Pulmonary artery (tissue), 1 donor: ENCODE measurements around the genes LSAMP, NDUFB4 and POLQ.

- PRO-cap, result bidirectional peak, plus-strand start at chr3:115784880, minus-strand start at chr3:115784636
These were observed 161.4 kb downstream of the GAP43 start for GRCh38 chr3:115784813-115784975.

- PRO-cap, result no peak
These were observed at the start of gene LSAMP for GRCh38 chr3:116444794-116446076. TSS of gene LSAMP (minus strand) at chr3:116445487.

GRCh38 chr3:118600969-118601483 is 433.6 kb downstream of the IGSF11 start:
- PRO-cap, result no peak

DNA sequence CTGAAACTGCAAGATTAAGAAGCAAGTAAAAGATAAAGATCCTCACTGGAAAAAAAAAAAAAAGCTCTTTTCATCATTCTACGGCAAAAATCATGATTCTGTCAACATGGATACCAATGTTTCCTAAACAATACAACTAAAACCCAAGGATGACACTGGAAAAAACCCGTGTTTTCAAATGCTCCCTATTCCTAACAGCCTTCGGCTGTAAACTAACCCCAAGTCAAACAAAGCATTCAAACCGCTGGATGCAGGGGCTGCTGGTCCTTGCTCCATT is 632 bp downstream of the TMEM39A start:
- PRO-cap, result no peak

DNA sequence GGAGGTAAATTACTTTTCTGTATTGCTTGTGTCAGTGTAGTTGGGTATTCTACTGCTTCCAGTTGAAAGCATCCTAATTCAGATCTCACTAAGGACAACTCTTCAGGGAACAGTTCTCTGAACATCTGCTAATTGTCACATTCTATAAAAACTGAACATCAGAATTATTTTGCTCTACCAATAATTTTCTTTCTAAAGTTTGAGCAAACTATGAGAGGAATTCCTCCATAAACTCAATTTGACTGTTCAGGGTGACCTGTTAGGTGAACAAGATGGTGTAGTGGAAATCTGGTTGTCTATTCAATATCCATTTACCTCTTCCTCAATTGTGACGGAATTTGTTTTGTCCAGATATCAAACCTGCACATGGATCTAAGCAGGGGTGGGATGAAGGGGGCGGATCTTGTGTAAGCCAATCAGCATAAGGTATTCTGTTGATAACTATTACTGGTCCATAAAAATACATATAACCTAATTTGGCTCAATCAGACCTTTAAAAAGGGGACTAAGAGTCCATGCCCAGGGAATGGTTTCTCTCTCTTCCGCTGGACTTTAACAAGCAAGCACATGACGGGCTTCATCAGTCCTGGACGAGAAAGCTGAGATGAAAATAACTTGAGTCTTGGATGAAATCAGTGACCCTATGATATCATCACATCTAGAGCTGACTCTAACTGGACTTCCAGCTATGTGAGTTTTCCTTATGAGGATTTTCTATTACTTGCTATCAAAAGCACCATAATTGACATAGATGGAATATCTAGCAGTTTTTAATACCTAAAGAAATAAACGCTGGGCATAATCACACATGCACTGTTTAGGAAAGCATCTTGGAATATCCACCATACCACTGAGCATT is 5.6 kb upstream of the POPDC2 start:
- PRO-cap, result no peak

DNA sequence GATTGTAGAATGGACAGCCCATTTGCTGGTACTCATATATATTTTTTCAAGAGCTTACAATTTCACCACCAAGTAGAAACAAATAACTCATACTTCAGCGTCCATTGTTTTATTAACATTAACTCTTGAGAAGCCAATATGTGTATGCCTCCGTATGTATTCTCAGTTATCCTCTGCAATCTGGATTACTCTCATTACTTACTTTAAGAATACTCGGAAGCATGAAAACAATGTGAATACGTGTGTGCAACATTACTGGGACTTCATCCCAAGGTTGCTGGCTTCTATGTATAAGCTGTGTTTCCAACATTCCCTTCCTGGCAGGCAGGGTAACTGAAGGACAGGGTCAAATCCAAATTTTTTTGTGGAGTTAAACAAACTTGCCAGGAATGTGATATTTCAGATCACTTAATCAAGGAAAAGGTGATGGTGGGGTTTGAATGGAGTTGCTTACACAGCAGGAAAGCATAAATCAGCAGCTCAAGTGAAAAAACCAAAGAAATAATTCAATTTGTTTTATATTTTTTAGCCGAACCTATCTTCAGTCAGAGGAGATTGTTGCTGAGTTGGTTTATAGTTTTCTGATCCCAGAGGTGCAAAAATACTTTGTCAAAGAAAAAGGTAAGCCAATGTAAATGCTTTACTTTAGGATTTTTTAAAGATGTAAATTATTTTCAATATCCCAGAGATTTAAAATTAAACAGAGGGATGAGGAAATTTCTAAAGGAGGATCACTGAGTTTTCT is 34.4 kb upstream of the NR1I2 start:
- PRO-cap, result no peak

- PRO-cap, result no peak
These were observed 15.2 kb downstream of the FSTL1 start for GRCh38 chr3:120435540-120435978.

GRCh38 chr3:120595728-120597132 is at the start of gene NDUFB4:
TSS of gene NDUFB4 (plus strand) at chr3:120596336.
- PRO-cap, result bidirectional peak, plus-strand start at chr3:120596322, minus-strand start at chr3:120596160

DNA sequence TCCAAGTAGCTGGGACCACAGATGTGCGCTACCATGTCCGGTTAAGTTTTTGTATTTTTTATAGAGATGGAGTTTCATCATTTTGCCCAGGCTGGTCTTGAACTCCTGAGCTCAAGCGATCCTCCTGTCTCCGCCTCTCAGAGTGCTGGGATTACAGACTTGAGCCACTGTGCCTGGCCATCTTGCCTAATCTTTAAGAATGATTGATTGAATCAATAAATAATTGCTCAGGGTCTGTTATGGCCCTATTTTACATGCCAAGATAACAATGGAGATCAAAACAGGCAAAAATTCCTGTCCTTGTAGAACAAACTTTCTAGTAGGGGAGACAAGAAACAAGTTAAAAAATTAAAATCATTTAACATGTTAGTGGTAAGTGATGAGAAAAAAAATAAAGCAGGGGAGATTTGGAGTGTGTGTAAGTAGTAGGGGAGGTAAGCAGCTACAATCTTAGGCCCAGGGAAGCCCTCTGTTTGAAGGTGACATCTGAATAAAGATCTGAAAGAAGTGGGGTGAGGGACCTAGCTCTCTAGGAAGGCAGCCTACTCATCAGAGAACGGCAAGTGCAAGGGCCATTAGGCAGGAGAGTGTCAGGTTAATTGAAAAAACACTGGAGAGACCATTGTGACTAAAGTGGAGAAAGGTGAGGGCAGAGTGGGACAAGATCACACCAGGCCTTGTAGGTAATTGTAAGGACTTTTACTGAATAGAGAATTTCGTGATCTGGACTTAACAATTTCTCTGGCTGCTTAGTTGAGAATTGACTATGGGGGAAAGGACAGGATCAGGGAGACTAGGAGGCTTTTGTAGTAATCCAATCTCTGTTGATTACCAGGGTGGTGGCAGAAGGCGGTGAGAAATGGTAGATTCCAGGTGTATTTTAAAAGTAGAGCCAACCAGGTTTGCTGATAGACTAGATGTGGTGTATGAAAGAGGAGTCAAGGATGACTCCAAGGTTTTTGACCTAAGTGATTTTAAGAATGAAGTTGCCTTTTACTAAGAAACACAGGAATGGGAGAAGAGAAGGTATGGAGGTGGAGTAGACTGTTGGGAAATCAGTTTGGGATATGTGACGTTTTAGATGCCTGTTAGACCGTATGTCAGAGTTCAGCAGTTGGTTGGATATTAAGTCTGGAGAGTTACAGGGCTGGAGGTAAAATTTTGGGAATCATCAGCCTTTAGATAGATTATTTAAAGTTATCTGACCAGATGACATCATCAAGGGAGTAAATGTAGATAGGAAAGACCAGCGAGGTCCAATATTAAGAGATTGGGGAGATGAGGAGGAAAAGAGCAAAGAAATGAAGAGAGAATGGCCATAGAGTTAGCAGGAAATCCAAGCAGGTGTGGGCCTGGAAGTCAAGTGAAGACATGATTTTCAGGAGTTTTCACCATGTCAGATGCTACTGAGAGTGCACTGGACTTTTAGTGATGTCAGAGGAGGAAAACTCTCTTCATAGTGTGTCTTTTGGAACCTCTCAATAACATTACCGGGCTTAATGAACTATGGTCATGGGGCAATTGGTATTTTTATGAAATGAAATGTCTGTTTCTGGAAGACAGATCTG is 2.6 kb downstream of the NDUFB4 start:
- PRO-cap, result no peak

DNA sequence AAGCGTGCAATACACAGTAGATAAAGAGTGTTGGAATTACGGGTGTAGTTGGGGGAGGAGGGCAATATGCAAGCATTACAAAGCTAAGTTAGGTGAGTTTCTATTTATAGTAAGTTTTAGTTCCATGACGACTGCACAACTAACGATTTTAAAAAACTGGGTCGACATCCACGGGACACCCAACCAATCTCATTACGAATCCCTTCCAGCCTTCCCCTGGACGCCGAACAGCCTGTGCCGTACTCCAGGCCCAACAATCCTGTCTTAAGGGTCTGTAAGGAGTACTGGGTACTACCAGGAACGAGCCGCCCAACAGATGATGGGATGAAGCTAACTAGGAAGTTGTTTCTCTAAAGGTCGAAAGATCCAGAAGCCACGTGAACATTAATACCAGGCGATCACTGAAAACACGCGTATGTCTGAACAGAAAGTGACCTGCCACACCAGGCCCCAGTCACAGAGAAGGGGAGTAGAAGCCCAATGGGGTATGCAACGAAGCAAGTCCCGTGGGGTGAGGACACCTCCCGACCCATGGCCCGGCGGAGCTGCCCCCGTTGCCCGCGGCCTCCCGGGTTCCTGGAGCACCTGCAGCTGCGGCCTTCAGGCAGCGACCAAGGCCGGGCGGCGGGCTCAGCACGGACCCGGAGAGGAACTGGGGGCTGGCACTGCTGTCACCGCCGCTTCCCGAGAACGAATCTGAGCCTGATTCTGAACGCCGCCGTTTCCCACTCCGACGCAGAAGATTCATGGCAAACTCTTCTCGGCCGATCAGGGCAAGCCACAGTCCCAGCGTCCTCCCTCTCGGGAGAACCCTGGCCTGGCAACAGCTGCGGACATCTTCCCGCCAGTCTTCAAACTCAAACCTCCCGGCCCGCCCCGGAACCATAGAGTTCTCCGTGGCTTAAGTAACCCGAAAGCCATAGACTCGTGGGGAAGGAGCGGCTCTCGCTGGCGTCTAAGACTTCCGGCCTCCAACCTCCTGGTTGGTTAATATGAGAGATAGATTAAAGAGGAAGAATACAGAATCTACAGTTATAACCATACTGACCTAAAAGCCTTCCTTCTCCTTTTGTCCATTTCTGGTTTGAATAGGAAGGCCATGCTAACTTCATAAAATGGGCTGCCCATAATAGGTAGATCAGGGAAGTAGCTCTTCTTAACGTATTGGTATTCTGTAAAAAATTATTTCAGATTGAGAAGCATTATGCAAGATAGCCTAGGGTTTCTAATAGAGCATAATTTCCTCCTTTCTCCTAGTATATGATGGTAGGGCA is at the start of gene POLQ:
TSS of gene POLQ (minus strand) at position 859 of the 1,274 bp plus-strand sequence.
- PRO-cap, result unidirectional peak, plus-strand start at position 922 of the sequence

GRCh38 chr3:121691633-121692545 is 31.2 kb upstream of the HCLS1 start:
- PRO-cap, result no peak

DNA sequence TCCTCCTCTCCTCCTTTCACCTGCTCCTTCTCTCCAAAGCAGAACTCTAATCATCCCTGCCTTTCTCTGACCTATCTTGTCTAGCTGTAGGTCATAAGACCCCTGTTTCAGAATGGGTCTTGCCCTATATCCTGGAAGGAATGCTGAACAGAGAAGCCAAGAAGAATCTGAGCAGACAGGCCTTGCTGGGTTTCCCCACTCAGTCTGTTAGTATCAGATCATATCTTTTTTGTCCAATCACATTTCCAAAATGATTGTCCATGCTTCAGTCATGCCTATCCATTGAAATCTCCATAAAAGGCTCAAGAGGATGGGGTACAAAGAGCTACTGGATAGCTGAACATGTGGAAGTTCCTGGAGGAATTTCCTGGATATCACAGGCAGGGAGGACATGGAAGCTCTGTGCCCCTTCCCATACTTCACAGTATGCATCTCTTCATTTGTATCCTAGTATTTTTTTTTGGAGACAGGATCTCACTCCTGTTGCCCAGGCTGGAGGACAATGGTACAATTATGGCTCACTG is 4.1 kb downstream of the IQCB1 start:
- PRO-cap, result no peak

DNA sequence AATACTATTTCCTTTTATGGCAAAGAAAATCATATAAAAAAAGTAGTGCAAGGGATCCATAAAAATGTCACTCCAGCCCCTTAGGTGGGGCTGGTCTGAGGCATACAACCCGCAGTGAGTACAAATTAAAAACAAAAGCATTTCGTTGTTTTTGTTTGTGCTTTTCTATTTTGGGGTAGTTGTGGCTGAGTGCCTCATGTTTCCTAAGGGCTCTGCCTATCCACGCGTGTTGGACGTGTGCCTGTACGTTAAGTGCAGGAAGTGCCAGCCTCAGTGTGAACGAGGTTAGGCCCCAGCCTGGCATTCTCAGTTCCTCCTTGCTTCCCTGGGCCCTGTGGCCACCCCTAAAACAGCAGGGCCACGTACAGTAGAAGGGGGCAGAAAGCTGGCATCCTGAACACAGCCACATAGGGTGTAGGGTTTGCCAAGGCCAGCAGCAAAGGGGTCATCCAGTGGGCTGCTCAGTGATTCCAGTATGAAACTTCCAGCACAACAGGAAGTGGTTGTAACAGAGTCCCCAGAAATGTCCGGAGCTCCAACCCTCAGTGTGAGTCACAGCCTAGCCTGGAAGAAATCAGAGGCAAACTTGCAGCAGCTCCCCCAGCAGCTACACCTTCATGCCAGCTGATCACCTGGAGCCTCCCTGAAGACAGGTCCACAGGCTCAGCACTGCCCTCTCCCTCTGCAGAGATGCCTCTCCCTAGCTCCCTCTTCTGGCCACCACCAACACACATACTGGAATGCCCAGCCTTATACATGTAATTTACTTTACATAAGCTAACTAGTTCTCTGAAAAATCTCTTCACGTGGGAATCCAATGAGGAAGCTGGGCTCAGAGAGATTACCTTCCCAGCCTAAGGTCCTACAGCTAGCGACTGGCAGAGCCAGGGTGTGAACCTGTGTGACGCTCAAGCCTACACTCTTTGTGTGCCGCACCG is 26.8 kb downstream of the ILDR1 start:
- PRO-cap, result no peak

GRCh38 chr3:121998776-121999380 is 23.2 kb downstream of the ILDR1 start:
- PRO-cap, result no peak

DNA sequence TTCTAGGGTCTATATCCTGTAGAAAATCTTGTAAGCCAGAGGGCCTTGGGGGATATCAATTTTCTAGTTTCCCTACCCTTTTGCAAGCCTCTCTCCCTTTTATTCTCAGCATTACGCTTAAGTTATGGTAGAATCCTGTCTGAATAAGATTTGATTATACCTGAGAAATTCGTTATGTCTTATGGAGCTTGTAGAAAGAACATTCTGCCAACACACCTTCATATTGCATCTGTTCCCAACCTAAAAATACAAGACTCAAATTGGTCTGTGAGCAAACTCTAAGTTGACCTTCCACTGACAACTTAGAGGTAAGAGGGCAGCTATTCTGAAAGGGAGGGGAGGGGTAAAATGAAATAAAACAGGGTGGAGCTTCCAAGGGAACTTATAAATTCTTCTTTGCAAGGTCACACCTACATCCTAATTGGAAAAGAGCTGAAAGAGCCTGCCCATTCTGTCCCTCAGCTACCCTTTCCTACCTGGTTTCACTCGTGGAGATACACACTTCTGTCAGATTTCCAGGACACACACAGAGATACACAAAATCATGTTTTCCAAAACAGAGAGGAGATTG is 1.1 kb downstream of the ILDR1 start:
- PRO-cap, result no peak

DNA sequence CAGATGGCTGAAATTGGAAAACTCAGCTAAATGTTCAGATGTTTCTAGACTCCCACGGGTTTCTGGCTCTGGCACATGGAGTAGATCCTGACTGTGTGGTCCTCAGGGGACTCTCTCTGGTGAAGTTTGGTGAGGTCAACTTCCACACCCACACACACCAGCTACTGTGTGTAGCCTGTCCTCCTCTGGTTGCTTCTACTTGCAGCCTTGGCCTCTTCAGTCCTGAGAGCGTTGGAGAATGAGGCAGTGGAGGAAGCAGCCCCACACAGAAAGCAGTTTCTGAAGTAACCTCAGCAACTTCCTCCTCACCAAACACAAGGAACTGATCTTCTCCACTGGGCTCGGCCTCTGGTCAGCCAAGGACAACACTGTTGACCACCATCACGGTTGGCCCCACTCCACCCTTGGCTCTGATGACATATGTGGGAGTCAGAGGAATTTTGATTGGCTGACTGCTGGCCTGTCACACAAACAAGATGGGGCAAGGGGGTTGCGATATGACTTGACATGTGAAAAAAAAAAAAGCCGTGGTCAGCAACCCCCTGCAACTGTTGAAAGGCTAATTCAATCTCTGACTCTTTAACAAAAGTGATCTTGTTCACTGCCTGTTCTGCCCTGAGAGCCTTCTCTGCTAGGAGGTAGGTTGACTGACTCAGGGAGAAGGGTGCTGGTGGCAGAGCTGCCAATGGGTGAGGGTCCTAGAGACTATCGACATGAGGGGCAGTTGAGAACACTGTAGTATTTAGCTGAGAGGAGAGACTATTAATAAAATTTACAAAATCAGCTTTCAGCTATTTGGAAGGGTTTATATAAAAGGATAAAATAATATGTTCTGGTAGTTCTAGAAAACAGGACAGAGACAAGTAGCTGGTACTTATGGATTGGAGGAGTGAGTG is 19.7 kb downstream of the CD86 start:
- PRO-cap, result no peak

DNA sequence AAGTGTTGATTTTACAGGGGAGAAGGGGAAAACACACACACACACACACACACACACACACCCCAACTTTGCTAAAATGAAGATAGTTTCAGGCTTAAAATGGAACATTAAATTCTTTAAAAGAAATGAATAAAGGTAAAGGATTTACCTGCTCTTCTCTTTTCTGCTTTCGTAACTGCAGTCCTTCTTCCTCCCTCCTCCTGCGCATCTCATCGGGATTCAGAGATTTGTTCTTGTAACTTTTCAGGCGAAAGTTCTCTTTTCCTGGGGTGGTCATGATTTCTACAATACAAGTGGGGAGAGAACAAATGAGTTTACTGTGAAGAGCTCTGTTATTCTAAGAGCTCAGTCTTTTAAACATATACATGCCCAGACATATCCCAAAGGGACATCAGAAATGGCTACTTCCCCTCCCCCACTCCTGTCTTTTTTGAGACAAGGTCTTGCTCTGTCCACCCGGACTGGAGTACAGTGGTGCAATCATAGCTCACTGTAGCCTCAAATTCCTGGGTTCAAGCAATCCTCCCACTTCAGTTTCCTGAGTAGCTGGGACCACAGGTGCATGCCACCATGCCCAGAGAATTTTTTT is 18.4 kb downstream of the KPNA1 start:
- PRO-cap, result no peak

GRCh38 chr3:122646185-122647003 is 34.2 kb upstream of the PARP14 start:
- PRO-cap, result no peak

GRCh38 chr3:122804120-122804646 is 9.3 kb downstream of the SLC49A4 start:
- PRO-cap, result no peak

GRCh38 chr3:122957712-122958092 is 69.9 kb downstream of the SEMA5B start:
- PRO-cap, result no peak